Camera-type eye (tissue), 1 donor: ENCODE measurements around a stretch of chr18.

GRCh38 chr18:47929658-47930127 is 766 bp downstream of the SMAD2 start:
- RAMPAGE, long total RNA: no peak

- RAMPAGE, long total RNA: no peak
Observed at GRCh38 chr18:48028525-48029204, 98.2 kb upstream of the SMAD2 start.

- RAMPAGE, long total RNA: no peak
Observed at GRCh38 chr18:48139148-48140265, 209.0 kb upstream of the SMAD2 start.

DNA sequence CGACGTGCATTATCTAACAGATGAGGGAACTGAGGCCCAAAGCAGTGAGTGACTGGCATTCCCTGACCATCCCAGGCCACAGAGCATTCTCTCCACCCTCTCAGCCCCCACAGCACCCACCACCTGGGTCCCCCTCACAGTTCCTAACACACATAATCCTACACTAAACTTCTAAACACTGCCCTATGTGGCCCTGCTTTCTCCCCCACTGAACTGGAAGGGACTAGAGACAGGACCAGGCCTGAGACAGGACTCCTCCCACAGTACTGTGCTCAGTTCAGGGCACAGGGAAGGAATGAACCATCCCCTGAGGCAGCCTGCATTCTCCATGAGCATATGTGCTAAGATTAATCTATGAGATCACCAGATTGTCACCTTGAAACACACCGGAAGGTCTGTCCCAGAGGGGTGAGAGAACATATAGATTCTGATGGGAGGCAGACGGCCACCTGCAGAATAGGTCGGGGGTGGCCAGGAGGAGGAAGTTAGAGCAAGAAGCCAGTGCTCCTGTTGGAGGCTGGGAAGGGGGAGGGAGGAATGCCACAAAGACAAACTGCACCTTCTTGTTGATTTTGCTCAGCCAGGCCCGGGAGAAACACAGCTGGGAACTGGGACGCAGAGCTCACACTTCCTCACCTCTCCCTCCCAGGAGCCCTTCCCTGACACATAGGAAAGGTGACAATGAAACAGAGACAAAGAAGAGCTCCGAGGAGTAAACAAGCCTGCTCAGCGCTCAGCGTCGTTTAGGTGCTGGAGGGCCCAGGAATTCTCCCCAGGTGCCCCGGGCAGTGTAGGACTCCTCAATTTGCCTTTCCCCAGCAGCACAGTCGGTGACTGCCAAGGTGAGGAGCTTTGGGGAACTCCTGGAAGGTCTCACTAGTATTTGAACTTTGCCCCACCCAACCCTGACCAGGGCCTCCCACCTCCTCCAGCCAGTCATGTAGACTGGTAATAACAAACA is 52.1 kb downstream of the ZBTB7C start:
- RAMPAGE, long total RNA: no peak

GRCh38 chr18:48592444-48593382 is 53.9 kb downstream of the CTIF start:
- RAMPAGE, long total RNA: no peak

- RAMPAGE, long total RNA: no peak
Observed at GRCh38 chr18:48613354-48614218, 74.8 kb downstream of the CTIF start.

GRCh38 chr18:48650098-48650899 is 111.5 kb downstream of the CTIF start:
- RAMPAGE, long total RNA: no peak

DNA sequence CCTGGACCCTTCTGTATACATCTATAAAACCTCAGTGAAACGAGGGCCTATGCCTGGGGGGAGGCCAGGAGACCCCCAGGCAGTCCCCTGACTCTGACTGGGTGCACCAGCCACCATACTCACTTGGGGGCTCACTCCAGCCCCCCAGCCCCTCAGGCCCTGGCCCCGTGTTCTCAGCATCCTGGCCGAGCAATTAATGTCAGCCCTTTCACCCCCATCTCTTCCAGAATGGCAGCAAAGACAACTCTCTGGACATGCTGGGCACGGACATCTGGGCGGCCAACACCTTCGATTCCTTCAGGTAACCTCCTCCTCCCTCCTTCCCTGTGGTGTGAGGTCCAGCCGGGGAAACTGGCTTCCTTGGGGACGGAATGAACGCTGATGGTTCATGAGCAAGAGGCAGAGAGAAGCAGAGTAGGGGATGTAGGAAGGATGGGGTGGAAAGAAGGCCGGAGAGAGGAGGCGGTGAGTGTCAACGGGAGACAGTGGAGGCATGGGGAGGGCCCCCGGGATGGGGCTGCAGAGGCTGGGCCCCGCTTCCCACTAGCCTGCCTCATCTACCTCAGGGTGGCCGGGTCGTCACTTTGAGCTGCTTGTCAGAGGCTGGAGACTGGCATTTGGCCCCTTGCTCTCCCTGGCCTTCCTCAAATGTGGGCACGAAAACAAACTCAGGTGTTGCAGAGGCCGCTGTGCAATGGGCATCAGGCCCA is 124.8 kb downstream of the CTIF start:
- RAMPAGE, long total RNA: no peak

DNA sequence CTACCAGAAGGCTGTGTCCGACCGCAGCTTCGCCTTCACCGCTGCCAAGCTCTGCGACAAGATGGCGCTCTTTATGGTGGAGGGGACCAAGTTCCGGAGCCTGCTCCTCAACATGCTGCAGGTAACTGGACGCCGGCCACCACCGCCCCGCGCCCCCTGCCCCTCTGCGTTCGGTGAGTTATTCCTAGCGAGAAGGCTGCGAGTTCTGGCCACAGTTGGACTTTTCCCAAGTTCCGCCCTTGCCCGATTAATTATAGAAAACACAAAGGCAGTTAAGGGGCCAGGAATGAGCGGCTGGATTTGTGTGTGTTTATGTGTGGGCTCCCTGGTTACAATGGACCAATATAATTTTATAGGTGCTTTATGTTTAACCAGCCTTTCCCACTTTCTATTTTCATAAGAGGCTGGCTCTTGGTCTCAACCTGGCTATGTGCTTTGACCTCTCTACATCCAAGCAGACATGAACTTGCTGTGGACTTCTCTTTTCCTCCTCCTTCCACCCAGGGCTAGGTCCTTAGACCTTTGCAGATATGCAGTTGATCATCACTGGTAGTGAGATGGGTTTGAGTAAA is 189.1 kb downstream of the SMAD7 start:
- RAMPAGE, long total RNA: no peak

- RAMPAGE, long total RNA: no peak
Observed at GRCh38 chr18:48780921-48781940, 169.5 kb downstream of the SMAD7 start.

GRCh38 chr18:48797709-48798675 is 152.8 kb downstream of the SMAD7 start:
- RAMPAGE, long total RNA: no peak

DNA sequence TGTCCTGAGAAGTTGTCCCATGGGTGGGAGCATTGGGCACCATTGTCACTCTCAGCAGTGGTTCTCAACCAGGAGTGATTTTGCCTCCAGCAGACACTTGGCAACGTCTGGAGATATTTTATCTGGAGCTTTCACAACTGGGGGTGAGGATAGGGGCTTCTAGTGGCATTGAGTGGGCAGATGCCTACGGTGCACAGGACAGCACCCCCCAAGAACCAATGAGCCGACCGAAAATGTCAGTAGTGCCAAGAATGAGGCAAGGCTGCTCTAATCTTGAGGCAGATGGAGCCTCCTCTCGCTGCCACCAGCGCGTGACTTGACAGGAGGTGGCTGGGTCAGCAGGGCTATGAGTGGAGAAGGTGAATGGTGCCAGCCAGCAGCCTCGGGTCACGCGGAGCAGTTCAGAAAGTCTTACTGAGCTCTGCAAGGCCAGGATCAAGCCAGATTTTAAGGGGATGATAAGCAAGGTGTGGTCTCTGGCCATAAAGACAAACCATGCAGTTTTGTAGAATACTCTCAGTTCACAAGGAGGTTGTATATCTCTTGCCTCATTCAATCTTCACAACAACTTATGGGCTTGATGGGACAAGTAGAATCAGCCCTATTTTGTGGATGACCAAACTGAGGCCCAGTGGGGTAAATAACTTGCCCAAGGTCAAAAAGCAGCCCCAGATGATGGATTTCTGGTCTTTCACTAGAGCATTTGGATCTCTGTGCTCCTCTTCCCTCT is 151.9 kb downstream of the SMAD7 start:
- RAMPAGE, long total RNA: no peak

GRCh38 chr18:48813733-48814690 is 136.8 kb downstream of the SMAD7 start:
- RAMPAGE, long total RNA: no peak

- RAMPAGE, long total RNA: no peak
Observed at GRCh38 chr18:48814946-48815508, 135.7 kb downstream of the SMAD7 start.

DNA sequence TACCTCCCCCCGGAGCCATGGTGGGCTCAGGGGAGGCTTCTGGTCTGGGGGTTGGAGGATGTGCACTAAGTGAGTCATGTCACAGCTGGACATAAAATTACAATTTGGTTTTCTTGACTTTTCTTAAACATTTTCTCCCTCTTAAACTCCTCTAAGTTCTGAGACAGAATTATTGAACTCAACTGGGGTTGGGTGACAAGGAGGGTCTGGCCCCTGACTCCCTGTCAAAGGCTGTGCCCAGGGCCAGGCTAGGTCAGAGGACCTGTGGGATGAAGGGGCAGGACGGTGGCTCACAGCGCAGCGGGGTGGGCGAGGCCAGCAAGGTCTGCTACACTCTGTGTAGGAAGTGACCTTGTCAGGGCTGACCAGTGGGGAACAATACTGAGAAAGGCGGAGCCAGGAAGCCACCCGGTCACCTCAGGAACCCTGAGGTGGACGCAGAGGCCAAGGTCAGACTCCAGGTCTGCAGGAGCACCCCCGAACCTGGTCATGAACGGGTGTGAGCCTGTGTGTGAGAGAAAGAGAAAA is 72.4 kb downstream of the SMAD7 start:
- RAMPAGE, long total RNA: no peak

DNA sequence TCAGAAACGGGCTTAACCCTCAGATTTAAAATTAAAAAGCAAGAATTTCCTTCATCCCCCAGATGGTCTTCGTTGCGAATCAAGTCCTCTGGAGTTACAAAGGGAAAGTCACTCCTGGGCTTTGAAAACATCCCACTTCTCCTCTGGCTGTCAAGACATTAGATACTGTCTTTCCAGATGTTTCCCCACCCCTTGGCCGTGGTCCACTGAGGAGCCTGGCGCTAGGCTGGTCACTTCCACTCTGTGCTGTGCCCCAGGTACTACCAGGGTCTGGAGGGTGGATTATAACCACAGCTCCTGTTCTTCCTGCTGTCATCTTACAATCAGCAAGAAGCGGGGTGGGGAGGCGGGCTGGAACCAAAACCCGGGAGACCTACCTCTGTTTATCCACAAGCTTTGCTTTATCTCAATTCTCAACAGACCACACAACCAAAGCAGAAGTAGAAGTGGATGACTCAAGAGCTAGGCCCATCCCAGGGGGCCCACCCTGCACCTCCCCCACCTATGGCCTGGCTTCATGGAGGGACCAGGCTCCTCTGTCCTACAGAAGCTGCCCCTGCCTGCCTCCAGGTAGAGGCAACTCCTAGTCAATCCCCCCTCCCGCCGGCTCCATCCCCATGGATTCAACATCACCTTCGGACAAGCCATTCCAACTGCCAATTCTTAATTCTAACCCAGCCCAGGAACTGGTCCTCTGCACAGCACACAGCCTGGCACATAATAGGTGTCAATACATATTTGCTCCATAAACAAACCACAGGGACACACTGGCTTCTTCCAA is 17.8 kb downstream of the SMAD7 start:
- RAMPAGE, long total RNA: no peak

DNA sequence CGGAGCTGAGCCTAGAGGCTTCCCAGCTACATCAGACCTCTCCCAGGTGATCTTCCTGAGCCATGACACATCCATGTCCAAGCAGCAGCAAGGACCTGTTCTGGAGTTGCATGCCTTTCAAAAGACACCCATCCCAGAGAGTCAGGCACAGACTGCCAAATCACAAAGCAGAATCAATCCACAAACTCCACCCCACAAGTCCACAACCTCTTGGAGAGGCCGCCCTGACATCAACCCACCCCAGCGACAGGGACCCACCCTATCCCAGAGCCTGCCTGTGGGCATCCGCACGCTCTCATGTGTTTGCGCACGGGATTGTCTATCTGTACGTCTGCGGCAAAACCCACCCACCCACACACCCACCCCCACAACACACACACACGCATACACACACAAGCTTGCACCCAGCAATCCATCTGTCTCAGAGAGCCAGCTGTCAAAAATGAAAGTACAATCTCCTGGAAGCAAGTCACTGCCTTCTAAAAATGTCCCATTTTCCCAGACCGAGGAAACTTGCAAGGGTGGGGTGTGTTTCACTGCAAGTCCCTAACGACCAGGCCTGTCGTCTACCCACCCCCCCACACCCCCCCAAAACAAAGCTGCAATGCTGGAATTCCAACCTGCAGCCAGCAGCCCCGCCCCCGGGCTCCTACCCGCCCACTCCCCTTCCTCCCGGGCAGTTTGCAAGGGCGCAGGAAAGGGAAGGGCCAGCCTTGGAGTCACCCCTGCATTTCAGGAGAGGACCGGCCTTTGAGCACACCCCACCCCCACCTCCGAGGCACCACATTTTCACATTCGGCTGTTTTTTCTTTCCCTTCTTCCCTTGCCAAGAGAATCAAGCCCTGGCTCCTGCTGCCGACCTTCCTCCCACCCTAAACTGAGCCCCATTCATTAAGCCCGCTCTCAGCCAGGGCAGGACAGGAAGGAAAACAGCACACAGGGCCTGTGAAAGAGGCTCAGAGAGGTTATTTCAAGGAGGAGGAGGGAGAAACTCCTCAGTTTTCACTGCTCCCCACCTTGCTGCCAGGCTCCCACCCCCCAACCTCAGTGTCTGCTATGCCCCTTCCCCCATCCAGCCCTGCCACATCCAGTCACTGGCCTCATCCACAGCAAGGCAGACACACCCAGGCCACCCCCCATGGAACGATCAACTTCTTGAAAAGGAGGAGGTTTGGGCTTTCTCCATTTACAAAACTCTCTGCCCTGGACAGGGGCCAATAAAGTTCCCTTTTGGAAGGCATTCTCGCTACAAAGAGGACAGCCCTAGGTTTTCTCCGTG is 11.5 kb downstream of the SMAD7 start:
- RAMPAGE, long total RNA: no peak

DNA sequence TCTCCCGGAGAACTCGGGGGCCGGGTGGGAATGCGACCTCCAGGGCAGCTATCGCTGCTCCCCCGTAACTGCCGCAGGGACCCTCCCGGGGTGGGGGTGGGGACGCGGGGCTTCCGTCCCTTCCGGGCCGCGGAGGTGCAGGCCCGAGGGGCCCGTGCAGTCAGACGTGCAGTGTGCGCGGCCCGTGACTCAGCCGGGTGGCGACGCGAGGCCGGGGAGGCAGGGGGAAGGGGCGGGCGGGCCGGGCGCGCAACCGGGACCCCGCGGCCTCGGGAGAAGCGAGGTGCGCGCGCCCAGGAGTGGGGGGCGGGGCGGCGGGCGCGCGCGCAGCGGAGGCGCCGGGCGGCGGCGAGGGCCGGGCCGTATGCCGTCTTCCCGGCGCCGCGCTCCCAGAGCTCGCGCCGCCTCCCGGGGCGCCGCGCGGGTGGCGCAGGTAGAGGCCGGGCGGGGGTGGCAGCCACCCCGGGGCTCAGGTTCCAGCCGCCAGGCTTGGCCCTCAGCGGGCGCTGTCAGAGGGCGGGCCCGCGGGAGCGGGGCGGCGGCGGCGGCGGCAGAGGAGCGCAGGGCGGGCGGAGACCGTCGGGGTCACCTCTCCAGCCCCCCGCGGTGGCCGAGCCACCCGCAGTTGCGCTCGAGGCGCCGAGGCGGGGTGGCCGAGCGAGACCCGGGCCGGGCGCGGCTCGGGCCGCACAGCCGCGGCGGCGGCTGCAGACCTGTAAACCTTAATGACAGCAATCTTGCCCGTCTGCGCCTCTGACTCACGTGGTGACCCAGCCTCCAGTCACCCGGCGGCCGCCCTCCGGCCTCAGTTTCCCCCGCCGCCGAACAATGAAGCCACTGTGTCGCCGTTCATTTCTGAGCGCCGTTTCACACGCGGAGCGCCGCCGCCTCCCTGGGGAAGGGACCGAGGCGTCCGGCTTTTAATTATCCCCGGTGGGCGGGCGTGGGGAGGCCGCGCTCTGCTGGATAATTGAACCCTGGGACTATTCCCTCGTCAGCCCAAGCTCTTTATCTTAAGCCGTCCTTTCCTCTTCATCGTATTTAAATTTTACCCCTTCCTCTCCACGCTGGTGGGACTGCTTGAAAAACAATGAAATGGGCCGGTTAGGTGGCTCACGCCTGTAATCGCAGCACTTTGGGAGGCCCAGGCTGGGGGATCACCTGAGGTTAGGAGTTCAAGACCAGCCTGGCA is 25.3 kb upstream of the SMAD7 start:
- RAMPAGE, long total RNA: no peak

DNA sequence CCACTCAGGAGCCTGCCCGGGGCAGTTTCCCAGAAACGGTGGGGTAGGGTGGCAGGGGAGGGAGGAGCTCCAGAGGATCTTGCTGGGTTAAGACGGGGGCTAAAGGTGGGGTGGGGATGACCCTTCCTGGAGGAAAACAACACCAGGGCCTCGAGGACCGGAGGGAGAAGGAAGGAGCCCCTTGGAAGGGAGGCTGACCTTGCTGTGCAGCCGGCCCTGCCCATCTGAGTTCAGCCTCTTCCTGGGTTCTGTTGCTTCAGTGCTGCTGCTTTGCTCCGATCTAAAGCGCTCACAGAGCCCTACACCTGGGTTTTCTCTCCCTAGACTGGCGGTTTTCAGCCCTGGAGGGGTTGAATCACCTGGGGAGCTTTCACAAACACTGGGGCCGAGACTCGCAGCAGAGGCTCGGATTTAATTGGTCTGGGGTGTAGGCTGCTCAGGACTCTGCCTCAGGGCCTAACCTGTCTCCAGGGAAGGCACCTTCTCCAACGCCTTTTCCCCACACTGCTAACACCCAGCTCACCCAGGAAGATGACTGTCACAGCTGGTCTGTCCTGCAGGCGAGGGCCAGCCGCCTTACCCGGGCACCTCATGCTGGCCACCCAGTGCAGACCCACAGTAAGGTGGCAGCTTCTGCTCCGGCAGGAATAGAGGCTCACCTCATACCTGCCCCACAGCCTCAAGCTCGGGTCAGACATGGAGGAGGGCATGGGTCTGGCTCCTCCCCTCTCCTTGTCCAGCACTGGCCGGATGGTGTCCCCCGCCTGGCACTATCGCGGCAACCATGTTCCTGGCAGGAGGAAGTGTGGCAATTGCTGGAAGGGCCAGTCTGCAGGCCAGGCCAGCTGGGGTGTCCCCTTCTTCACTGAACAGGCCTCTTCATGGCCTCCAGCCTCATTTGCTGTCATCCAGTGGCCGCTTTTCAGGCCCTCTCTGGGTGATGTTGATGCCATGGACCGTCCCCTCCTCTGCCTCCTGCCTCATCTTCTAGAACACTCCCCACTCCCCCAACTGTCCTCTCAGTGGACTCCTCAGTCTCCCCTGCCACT is 41.1 kb upstream of the SMAD7 start:
- RAMPAGE, long total RNA: no peak

DNA sequence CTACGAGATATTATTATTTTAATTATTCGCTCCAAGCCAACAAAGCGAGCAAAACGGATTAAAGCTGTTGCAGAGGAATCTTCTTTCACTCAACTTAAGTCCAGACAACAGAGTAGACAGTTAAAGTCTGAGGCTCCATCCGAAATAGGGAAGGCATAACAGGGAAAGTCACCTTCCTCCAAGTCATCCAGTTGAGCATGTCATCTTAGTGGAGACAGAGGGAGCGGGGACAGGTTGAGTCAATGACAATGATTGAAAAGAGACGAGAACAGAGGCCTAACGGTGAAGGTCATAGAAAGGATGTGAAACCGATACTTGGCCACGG is 492 bp downstream of the C18orf32 start:
- RAMPAGE, long total RNA: no peak